ENCODE data around the gene TMBIM1.

DNA sequence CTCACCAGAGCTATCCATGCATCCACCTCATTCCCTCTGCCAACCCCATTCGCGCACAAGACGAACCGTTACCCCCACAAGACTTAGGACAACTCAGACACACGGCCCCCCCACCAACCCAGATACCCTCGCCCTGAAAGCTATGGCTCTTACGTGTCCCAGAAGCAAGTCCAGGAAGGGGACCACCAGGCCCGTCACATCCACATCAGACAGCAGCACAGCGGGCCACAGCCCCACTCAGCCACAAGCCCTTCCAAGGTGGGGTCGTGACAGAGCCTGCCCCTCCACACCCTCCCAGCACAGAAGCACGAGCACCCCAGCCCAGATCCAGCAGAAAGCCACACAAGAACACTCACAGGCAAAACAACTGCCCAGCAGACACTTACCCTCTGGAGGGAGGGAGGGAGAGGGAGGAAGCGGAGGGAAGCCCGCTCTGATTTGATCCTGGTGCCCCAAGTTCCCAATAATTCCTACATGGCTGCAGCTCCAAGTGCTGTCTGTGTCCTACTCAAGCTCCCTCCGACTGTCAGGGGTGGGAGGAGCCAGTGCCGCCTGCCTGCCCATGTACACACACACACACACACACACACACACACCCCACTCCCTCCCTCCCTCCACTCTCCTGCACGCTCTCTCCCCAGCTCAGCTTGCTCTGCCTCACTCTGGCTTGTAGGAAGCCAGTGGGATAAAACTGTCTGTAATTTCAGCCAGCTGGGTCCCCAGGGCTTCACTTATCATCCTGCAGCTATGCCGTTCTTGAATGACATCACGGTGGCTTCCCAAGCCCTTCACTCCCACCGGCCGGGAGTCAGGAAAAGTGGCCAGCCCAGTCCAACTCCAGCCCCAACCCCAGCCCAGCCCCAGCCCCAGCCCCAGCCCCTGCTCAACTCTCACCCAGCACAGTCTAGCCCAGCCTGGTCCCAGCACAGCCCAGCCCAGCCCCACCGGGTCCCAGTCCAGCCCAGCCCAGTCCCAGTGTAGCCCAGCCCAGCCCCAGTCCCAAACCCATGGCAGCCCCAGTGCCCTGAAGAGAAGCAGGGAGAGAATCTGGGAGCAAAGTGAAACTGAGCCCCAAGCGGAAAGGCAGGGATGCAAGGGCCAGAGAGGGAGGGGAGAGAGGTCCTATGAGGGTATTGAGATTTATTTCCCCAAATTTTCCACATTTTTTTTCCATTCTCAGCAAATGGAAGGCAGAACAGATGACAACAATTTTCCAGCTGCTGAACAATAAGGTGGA lies 144.3 kb downstream of the TNS1 start:
- PRO-cap, result no peak

DNA sequence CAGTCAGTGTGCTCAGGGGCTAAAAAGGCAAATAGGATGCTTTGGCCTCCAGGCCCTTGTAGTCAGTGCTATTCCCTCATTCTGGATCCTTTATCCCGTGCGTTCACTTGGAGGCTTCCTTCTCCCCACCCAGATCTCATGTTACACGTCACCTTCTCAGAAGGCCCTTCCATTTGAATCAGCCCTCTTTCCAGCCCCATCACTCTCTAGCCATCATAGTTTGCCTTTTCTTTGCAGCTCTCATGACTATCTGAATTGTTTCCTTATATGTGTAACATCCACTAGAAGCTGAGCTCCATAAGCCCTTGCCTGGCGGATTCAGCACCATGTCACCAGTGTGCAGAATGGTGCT lies 113.4 kb downstream of the TNS1 start:
- PRO-cap, result no peak

- PRO-cap, result unidirectional peak, plus-strand start at chr2:217918475
Observed at GRCh38 chr2:217917910-217919137, 84.5 kb downstream of the TNS1 start.

DNA sequence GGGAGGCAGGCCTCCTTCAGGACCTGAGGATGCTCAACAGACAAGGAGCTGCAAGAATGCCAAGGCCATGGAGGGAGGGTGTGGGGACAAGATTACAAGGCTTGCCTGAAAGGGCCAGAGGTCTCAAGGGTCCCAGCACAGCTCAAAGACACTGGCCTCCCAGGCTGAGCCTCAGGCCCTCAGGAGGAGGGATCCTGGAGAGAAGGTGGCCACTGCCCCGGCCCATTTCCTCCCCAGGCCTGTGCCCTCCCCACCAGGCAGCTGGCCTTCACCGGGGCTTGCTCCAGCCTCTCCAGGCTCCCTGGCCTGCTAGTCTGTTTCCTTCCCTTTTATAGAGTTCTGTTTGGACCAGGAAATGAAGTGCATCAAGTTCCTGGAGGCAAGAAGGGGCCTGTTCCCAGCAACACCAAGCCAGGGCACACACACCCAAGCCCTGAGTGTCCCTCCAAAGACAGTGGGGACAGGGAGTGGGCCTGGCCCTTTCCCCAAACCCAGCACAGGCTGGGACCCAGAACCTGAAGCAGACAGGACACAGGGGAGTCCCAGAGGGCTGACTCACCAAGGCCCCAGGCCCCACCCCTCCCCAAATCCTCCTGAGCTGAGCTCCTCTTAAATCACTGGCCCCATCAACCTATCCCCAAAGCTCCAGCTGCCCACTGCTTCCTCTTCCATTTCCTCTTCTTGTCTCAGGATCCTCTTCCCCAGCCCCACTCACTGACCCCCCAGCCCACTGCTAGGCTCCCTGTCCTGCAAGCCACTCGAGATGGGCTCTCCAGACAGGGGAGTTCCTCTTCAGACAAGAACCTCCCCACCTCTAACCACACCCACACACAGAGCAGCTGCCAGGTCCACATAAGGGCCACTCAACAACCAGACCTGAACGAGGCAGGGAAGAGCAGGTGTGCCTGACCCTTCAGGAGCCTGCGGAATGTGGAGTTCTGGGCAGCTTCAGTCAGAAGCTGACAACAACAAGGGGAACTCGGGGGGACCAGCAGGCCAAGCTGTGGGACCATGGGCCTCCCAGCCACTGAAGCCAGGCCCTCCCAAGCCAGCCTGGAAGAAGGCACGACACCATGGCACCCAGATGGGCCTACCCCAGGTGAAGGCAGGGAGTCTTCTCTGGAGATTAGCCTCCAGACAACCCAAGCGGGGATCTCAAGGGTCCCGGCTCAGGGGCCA lies 74.3 kb downstream of the TNS1 start:
- PRO-cap, result no peak

- PRO-cap, result no peak
Observed at GRCh38 chr2:217987931-217988842, 14.6 kb downstream of the TNS1 start.

DNA sequence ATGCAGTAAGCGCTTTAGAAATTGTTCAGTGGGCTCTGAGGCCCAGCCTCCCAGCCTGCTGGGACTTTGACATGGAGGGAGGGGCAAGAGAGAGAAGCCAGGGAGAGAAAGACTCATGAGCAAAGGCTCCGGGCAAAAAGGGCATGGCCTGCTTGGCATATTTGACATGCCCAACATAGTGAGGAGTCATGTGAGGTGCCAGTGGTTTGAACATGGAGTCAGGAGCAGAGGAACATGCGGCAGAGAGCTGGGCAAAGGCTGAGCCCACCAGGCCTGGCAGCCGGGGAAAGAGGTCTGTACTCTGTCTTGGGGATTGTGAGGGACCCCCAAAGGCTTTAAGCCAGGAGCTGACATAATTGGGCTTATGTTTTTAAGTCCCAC lies 13.9 kb downstream of the TNS1 start:
- PRO-cap, result no peak

- PRO-cap, result no peak
Observed at GRCh38 chr2:218033847-218034353, 31.1 kb upstream of the TNS1 start.

DNA sequence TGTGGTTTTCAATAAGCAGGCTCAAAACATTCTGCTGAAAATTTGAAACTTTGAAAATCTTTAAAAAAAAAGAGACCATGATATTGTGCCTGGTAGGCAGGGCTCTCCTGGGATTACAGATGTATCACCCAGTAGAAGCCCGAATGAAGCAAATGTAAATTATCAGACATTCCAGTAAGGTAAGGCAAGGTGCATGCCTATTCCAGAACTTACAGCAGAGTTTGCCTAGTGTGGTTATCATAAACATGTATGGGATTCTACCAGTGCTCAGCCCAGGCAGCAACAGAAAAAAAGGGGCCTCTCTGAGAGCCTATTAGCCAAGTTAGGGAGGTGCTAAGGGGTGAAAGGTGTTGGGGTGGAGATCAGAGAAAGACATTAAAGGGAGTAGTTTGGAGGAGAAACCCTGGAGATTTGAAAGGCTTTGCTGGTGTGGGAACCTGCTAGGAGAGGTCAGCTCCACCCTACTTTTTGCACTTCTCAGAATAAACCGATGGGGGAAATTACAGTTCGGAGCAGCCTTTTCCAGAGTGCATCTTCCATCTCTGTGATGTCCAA lies 2.9 kb downstream of the ARPC2 start:
- PRO-cap, result no peak

GRCh38 chr2:218220334-218220632 lies 3.3 kb downstream of the ARPC2 start:
- PRO-cap, result no peak

GRCh38 chr2:218273385-218274334 lies 3.3 kb downstream of the PNKD start:
- PRO-cap, result no peak

DNA sequence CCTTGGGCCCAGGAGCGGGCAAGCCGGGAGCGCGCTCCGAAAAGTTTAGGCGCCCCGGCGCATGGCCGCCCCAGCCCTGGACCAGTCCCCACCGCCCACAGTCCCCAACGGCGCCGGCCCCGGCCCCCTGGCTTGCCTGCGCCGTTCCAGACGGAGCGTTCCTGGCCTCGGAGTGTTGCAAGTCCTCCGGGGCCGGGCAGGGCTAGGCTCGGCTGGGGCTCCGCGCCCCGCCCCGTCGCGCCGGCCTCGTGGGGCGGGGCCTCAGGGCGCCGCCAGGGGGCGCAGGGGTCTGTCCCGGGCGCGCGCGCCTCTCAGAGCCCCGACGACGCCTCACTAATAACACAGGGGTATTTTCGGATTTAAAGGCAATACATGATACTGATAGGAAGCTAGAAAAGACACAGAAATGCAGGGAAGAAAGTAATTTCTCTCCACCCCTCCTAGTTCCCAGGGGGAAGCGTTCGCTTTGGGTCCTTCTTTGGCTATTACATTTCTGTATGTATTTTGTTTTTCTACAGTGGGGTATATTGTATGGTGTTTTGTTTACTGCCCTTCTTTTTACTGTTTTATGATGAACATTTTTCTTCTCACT lies at the start of gene TMBIM1:
TSS of gene TMBIM1 (minus strand) at position 174 of the 592 bp plus-strand sequence.
- PRO-cap, result no peak

DNA sequence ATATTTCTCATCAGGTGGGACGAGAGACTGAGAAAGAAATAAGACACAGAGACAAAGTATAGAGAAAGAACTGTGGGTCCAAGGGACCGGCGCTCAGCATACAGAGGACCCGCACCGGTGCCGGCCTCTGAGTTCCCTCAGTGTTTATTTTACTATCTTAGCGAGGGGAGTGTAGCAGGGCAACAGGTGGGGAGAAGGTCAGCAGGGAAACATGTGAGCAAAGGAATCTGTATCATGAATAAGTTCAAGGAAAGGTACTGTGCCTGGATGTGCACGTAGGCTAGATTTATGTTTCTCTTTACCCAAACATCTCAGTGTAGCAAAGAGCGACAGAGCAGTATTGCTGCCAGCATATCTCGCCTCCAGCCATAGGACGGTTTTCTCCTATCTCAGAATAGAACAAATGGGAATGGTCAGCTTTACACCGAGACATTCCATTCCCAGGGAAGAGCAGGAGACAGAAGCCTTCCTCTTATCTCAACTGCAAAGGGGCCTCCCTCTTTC lies 19.0 kb upstream of the TMBIM1 start:
- PRO-cap, result no peak

DNA sequence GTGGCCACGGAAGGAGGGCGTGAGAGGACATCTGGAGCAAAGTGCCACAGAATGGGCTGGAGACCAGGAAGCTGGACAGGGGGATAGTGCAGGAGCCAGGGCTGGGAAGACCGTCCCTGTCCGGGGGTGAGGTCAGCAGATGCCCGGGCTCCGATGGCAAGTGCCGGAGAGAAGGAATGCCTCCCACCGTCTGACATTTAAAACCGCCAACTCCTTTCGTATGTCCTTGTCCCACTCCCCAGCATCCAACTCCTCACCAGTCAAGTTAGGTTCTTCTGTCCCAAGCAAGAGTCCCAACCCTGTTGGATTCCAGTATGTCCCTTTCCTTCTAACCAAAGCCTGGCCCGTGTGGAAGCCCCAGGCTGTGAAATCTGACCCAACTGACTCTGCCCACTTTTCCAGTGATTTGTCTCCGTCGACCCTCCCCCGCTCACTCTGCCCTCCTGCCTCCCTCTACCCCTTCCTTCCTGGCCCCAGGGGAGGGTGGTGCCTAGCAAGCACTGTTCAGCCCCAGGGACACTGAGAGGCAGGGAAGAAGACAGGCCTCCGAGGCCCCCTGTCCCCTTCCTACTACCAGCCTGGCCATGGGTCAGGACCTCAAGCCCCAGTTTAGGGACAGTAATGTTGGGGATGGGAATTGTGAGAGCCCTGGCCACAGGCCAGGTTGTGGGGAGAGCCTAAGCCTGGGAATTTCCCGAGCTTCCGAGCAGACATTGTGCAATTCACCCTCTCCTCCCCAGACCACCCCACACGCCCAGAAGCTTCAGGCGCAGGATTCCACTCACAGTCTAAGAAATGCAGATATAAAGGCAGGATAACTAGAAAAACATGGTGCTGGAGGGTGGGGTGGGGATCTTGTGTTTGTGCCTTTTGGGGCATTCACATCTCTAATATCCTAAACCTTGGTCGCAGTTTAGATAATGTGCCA lies 31.6 kb upstream of the TMBIM1 start:
- PRO-cap, result bidirectional peak, plus-strand start at position 503 of the sequence, minus-strand start at position 374 of the sequence

DNA sequence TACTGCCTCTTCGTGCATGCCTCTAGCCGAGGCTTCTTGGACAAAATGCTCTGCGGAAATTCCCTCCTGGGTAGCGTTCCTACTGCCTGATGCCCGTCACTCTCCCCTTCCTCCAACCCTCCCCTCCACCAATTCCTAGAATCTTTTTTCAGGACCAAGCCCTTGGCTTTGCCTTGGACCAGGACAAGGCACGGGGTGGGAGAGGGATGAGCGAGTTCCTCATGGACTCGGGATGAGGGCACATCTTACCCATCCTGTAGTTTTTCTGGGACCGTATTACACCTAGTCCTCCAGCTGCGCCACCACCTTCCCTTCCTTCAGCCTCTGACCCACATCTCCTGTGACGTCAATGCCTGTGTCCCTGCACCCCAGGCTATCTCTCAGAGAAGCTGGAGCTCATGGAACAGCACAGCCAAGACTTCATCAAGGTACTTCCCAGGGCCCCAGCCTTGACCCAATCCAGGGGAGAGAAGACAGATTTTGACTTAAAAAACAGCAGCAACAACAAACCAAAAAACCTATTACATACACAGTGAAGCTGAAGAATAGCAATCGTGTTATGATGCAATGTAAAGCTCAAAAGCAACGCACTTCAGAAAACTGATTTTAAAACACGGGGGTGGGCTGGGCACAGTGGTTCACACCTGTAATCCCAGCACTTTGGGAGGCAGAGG lies 1.1 kb downstream of the CATIP start:
- PRO-cap, result no peak

- PRO-cap, result no peak
Observed at GRCh38 chr2:218389030-218390264, 7.4 kb downstream of the SLC11A1 start.

- PRO-cap, result bidirectional peak, plus-strand start at chr2:218401028, minus-strand start at chr2:218400937
Observed at GRCh38 chr2:218400828-218401661, 1.4 kb downstream of the CTDSP1 start.

GRCh38 chr2:218658426-218659075 lies 872 bp downstream of the ZNF142 start:
- PRO-cap, result bidirectional peak, plus-strand start at chr2:218658973, minus-strand start at chr2:218658679

- PRO-cap, result no peak
Observed at GRCh38 chr2:218733566-218734036, 23.0 kb downstream of the TTLL4 start.

DNA sequence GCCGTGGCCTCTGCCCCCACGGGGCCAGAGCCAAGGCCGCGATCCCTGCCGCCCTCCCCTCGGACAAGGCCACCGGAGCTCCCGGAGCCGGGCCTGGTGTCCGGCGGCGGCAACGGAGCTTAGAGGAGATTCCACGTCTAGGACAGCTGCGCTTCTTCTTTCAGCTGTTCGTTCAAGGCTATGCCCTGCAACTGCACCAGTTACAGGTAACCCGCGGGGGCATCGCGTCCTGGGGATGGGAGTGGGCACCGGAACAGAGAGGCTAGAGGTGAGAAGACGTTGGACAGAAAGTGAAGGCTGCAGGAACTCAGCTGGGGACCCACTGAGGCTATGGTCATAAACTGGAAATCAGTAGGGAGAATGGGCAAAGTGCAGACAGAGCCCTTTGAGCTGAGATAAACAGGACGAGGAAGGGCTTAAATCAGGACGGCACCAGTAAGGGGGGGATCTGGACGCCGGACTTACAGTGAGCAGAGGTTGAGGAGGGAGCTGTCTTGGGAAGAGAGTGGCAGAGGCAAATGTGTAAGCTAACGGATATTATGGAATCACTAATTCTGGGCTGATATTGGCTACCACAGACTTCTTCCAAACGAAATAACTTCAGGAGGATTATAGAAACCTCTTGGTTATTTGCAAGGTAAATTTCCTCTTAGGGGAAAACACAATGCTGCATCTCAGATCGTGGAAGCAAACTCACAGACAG lies 436 bp downstream of the CYP27A1 start:
- PRO-cap, result no peak

- PRO-cap, result no peak
Observed at GRCh38 chr2:218963851-218964549, 4.5 kb downstream of the CDK5R2 start.